ENCODE data around the gene PPIC.

DNA sequence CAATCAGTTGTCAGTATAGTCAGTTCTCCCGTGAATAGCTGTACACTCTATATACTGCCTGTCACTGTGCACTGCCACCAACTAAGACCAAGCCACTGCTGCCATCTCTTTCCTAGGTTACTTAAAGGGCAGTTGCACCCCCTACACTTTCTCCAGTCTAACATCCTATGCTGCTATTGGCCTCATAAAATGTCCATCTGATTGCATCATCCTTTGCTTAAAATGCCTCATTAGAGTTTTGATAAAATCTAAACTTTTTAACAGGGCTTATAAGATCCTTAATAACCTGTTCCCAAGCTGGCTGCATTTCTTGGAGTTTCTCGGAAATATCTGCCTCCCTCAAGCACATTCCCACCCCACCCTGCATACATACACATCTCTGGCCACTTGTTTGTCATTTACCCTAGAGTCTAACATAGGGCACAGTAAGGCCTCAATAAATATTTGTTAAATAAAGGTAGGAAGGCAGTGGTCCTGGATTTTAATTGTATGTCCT, 32.7 kb upstream of the TNFAIP8 start:
- PRO-cap, 2 experiments = no peak in any of the 2 experiments
- RAMPAGE, long total RNA, 4 experiments = no peak in any of the 4 experiments

DNA sequence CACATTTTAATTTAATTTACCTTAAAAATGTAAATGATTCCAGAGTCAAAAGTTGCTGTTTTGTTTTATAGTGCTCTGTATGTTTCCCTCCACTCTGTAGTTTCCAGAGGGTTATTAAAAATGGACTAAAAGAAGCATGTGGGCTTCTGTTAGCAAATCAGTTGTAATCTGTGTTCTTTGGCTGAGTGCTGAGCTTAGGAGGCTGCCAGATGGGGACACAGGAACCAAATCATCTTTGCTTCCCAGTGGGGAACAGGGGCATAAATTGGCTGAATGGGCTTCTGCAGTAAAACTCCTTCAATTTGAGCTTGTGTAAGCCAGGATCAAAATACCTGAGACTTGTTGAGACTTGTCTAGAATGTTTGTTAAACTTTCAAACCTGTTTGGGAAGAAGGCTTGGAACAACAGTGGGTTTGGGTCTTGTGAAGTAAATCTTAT, 32.3 kb upstream of the TNFAIP8 start:
- PRO-cap, 2 experiments = no peak in any of the 2 experiments
- RAMPAGE, long total RNA, 4 experiments = no peak in any of the 4 experiments

DNA sequence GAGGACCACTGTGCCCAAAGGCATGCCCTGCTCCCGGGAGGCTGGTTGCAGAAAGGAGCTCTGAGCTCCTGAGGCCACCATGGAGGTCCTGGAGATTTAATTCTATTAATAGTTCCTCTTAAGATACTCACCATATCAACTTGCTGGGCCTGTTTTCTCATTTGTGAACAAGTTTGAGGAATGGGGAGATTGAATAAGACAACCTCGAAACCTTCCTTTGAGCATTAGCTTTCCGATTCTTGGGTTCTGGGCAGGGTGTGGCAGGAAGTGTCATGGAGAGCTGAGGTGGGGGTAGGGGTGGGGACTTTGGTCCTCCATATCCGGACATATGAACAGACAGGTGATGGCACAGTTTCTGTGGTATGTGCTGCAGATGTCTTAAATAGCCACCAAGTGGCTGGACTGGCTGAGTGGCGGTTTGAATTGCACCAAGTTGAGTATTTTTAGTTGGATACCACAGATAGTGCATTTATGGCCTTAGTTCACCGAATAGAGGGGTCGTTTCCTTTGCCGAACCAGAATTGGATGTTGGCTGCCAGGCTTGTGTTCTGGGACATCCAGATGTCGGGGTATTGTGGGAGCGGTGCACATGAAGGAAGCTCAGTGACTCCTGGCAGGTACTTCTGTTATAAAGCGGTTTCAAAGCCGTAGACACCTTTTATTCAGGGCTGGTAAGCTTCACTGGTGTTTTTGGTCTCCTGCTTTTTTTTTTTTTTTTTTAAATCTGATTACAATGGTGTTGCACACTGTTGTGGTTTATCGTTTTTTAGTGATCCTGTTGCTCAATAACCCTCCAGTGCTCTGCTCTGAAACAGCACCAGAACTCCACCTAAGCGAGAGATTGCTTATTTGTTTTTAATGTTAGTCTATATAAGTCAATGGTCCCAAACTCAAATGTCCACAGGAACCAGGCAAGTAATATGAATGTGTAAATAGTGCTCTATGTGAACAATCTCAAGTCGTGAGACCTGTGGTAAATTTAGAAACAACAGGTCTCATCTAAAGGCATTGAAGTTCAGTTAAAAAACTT, 15.1 kb upstream of the TNFAIP8 start:
- PRO-cap, 2 experiments = no peak in any of the 2 experiments
- RAMPAGE, long total RNA, 4 experiments = no peak in any of the 4 experiments

- PRO-cap, 2 experiments = no peak in any of the 2 experiments
- RAMPAGE, long total RNA, 4 experiments = no peak in any of the 4 experiments
Observed at GRCh38 chr5:119346921-119347581, 8.8 kb upstream of the TNFAIP8 start.

GRCh38 chr5:119355072-119355518, 724 bp upstream of the TNFAIP8 start:
- PRO-cap, 2 experiments = no peak in any of the 2 experiments
- RAMPAGE, long total RNA, 4 experiments = no peak in any of the 4 experiments

GRCh38 chr5:119394041-119394616, 38.3 kb downstream of the TNFAIP8 start:
- PRO-cap, 2 experiments = no peak in any of the 2 experiments
- RAMPAGE, long total RNA, 4 experiments = no peak in any of the 4 experiments

- PRO-cap, 2 experiments = no peak in any of the 2 experiments
- RAMPAGE, long total RNA, 4 experiments = no peak in any of the 4 experiments
Observed at GRCh38 chr5:119780552-119780888, 151.2 kb downstream of the FAM170A start.

- PRO-cap, 2 experiments = no peak in any of the 2 experiments
- RAMPAGE, long total RNA, 4 experiments = no peak in any of the 4 experiments
Observed at GRCh38 chr5:119896816-119897202, 267.5 kb downstream of the FAM170A start.

- PRO-cap, 2 experiments = no peak in any of the 2 experiments
- RAMPAGE, long total RNA, 4 experiments = no peak in any of the 4 experiments
Observed at GRCh38 chr5:120512970-120513324, 48.8 kb downstream of the PRR16 start.

DNA sequence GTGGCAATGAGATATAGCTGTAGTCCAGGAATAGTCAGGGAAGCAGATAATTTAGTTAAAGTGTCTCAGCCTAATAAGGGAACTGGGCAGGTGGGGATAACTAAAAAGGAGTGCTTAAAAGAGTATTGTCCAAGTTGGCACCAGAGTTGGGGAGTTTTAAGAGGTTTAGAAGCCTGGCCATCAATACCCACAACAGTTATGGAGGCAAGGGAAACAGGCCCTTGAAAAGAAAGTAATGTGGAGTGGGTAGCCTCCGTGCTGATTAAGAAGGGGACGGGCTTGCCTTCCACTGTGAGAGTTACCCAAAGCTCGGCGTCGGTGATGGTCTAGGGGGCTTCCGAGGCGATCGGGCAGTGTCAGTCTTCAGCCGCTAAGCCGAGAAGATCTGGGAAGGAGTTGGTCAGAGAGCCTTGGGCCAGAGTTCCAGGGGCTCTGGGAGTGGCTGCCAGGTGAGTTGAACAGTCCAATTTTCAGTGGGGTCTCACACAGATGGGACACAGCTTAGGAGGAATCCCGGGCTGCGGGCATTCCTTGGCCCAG, 236.5 kb downstream of the PRR16 start:
- PRO-cap, 2 experiments = no peak in any of the 2 experiments
- RAMPAGE, long total RNA, 4 experiments = no peak in any of the 4 experiments

DNA sequence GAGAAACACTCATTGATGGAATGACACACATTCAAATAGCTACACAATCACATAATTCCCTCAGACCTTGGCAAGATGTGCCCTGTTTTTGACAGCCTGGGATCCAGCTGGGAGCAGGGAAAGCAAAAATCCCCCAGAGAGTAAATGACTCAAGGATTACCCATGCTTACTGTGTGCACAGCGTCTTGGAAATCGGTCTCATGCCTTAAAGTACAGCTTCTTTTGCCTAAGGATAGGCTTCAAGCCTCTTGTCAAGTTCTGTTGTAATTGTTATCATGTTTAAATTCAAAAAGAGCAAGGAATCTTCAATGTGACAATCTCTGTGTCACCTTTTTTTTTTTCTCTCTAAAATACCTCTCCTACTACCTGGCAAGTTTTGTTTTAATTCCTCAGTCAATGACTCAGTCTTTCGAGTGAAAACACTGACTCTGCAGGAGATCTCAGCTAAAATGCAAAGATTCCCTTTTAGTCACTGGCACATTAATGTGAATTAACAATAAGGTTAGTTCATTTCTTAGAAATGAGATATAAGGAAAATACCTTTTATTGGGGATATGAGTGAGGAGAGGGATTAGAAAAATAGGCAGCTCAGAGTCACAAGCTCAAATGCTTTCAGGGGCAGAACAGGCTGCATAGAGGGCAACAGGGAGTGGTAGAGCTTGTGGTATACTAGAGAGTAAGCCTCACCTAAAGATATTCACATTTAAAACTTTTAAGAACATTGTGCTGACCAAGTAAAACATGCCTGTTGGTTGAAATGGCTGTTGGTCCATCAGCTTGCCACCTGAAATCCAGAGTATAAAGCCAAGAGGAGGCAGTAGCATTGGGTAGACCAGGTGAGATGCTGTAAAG, 3.9 kb downstream of the ENSG00000250803 start:
- PRO-cap, 2 experiments = no peak in any of the 2 experiments
- RAMPAGE, long total RNA, 4 experiments = no peak in any of the 4 experiments

DNA sequence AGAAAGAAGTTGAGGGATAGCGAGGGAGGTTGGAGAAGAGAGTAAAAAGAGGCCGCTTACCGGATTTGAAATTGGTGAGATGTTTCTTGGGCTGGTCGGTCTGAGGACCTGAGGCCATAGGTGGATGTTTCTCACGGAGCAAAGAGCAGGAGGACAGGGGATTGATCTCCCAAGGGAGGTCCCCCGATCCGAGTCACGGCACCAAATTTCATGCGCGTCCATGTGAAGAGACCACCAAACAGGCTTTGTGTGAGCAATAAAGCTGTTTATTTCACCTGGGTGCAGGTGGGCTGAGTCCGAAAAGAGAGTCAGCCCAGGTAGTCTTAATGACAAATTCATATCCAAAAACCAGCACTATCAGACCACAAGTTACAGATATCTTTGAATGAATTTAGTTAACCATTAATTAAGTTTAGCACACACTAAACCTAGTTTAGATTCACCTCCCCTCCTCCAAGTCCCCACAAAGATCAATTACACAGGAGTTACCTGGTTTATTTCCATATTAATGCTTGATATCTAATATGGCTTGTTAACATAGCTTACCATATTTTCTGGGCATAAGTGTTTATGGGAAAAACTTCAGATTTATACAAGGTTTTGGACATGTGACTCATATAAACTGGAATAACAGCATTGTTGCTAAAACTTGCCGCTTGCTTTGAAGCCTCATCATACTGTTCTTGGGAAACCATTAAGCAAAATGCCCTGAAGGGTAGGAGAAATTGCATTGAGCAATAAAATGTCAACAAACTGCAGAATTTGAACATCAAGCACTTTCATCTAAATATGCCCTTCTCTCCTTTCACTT, 166.7 kb downstream of the SNCAIP start:
- PRO-cap, 2 experiments = no peak in any of the 2 experiments
- RAMPAGE, long total RNA, 4 experiments = start-site peak on the minus strand in 3 of 4 experiments, centred at positions 241 to 568 of the sequence, 7 to 52 reads per replicate

GRCh38 chr5:122908524-122909059, 63.2 kb downstream of the SNX24 start:
- PRO-cap, 2 experiments = no peak in any of the 2 experiments
- RAMPAGE, long total RNA, 4 experiments = no peak in any of the 4 experiments

GRCh38 chr5:123036322-123036936, at the start of gene PPIC:
TSS of gene PPIC (minus strand) at chr5:123036725.
- PRO-cap, 2 experiments = peak in 2 of 2 experiments; most common plus-strand start chr5:123036821 (in 1); most common minus-strand start chr5:123036688 (in 2)
- RAMPAGE, long total RNA, 4 experiments = start-site peak on the plus strand in 1 of 4 experiments, at chr5:123036456-123036497 at its widest, 13 reads per replicate; start-site peak on the minus strand in 4 of 4 experiments, at chr5:123036554-123036727 at its widest, 20 to 403 reads per replicate

DNA sequence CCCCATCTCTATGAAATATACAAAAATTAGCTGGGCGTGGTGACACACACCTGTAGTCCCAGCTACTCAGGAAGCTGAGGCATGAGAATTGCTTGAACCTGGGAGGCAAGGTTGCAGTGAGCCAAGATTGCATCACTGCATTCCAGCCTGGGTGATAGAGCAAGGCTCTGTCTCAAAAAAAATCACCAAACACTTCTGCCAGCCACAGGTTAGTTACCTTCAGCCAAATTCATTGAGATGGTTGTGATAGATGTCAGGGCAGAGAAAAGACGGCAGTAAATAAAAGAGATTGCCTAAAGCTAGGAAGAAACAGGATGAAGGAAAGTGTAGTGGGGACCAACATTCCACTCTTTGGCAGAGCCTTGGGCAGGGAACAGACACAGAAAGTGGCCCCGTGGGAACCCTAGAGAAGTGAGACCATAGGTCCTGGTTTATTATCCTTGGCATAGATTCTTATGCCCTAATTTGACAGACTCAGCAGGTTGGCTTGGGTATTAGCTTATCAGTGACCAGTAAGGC, 5.5 kb upstream of the CEP120 start:
- PRO-cap, 2 experiments = no peak in any of the 2 experiments
- RAMPAGE, long total RNA, 4 experiments = no peak in any of the 4 experiments

DNA sequence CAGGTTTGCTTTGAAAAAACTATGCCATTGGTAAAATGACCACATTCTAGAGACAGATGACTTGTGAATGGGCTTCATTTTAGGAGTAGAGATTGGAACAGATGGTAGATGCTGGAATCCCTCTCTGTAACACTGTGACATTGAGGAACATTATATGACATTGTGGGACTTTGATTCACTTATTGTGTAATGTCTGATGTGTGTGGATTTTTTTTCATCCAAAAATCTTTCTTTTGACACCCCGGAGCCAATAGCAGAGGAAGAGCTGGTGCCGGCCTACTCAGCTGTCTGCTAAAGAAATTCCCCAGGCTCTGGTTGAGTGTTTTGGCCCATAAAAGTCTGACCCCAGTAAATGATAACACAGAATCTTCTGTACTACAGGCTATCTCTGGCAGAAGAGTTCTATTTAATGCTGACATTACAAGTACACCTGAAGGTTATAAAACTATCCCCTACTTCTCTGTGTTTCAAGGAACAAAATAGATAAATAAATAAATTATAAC, 6.4 kb upstream of the CEP120 start:
- PRO-cap, 2 experiments = no peak in any of the 2 experiments
- RAMPAGE, long total RNA, 4 experiments = no peak in any of the 4 experiments

DNA sequence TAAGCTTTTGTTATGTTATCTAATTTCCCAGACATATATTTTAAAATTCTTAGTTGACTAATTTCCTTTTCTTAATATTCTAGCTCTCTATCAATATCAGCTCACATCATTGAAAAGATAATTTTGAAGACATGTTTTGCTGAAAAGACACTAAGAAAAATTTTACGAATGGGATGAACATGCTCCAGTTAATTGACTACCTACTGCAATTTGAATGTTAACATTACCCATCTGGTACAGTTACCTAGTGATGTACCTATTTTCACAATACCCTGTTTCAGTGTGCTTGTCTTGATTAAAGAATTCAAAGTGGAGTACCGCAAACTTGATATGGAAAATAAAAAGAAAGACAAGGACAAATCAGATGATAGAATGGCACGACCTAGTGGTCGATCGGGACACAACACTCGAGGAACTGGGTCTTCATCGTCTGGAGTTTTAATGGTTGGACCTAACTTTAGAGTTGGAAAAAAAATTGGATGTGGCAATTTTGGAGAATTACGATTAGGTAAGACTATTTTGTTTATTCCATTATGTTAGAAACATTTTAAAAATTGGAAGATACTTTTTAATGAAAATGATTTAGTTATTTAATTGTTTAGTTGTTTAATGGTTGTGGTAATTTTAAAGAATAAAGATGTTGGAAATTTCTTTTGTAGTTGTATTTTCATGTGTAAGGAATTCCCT, 33.5 kb downstream of the CSNK1G3 start:
- PRO-cap, 2 experiments = no peak in any of the 2 experiments
- RAMPAGE, long total RNA, 4 experiments = no peak in any of the 4 experiments

- PRO-cap, 2 experiments = no peak in any of the 2 experiments
- RAMPAGE, long total RNA, 4 experiments = no peak in any of the 4 experiments
Observed at GRCh38 chr5:123654765-123655240, 142.8 kb downstream of the CSNK1G3 start.

GRCh38 chr5:124655852-124656658, 90.4 kb downstream of the ZNF608 start:
- PRO-cap, 2 experiments = no peak in any of the 2 experiments
- RAMPAGE, long total RNA, 4 experiments = no peak in any of the 4 experiments

DNA sequence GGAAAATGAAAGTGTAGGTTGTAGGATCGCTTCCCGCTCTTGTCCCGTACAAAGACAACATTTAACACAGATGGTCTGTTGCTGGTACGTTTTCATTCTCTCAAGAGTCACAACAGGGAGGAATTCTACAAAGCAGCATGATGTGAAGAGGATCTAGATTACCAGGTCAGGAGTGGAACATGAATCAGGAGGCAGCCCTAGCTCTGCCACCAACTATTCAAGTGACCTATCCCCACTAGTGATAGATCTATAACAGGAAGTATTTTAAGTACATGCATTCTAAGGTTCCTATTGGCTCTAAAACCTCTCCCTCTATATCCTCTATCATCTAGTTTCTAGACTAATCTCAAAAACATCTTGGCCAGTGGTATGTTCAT, 58.8 kb upstream of the GRAMD2B start:
- PRO-cap, 2 experiments = no peak in any of the 2 experiments
- RAMPAGE, long total RNA, 4 experiments = no peak in any of the 4 experiments